ENCODE data around the genes BTG3 and APP.

GRCh38 chr21:17455331-17455756 is 57.5 kb upstream of the CXADR start:
- PRO-cap = no peak

GRCh38 chr21:17463296-17463776 is 49.5 kb upstream of the CXADR start:
- PRO-cap = no peak

- PRO-cap = no peak
Measured at GRCh38 chr21:17610680-17611835, 1.6 kb downstream of the BTG3 start.

DNA sequence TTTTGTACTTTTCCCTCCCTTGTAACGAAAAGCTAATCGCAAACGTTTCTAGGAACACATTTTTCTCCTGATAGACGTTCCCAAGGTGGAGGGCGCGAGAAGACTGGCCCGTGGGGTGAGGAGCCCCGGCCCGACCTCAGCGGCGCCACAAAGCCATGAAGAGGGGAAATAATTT is 978 bp downstream of the BTG3 start:
- PRO-cap = no peak

- PRO-cap = unidirectional peak, minus-strand start at chr21:17612720; bidirectional peak, plus-strand start at chr21:17613056, minus-strand start at chr21:17612942
Measured at GRCh38 chr21:17612397-17613209, at the start of gene BTG3. TSS of gene BTG3 (minus strand) at chr21:17612901.

DNA sequence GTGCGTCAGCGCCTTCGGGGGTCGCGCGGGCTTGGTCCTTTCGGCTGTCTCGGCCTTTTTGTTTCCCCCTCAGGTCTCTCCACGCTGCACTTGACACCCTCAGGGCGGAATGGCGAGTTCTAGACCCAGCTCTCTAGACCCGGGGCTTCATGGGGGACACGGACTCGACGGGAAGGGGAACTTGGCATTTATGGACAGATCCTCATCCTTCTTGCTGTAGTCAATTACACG is 424 bp upstream of the BTG3 start:
- PRO-cap = no peak

- PRO-cap = no peak
Measured at GRCh38 chr21:17781844-17782460, 37.2 kb downstream of the C21orf91 start.

GRCh38 chr21:17958425-17958723 is 139.2 kb upstream of the C21orf91 start:
- PRO-cap = no peak

GRCh38 chr21:21146543-21147573 is 148.6 kb downstream of the NCAM2 start:
- PRO-cap = no peak

GRCh38 chr21:23886835-23887269 is 1720.4 kb downstream of the MRPL39 start:
- PRO-cap = no peak

DNA sequence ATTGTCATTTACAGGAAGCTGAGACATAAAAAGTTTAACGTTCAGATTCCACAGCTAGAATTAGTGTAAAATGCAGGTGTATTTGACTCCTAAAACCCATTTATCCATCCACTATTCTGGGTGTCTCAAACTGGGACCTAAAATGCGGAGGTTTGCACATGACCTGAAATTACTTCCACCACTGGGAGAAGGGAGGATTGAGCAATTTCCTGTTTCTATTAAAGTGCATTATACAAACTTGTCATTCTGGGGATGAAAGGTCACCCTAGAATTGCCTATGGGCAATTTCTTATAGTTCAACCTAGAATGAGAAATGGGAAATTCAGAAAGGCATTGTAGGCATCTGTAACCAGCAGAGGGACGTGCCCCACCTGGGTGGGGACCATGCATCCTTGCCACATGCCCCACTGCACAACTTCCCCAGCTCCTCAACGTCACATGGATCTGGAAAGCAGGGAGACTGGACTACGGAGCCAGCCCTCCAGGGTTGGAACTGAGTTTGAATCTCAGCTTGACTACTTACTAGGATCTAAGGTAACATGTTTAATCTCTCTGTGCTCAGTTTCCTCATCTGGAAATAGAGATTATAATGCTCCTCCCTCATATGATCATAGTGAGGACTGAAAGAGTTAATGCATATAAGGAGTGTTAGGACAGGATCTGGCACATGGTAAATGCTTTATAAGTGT is 47.0 kb downstream of the MRPL39 start:
- PRO-cap = no peak

- PRO-cap = bidirectional peak, plus-strand start at chr21:25561930, minus-strand start at chr21:25561760; bidirectional peak, plus-strand start at chr21:25562131, minus-strand start at chr21:25561990
Measured at GRCh38 chr21:25561377-25562728, 45.4 kb downstream of the MRPL39 start.

- PRO-cap = no peak
Measured at GRCh38 chr21:25736109-25736685, 1.4 kb downstream of the GABPA start.

GRCh38 chr21:26021687-26022132 is 148.9 kb downstream of the APP start:
- PRO-cap = no peak

DNA sequence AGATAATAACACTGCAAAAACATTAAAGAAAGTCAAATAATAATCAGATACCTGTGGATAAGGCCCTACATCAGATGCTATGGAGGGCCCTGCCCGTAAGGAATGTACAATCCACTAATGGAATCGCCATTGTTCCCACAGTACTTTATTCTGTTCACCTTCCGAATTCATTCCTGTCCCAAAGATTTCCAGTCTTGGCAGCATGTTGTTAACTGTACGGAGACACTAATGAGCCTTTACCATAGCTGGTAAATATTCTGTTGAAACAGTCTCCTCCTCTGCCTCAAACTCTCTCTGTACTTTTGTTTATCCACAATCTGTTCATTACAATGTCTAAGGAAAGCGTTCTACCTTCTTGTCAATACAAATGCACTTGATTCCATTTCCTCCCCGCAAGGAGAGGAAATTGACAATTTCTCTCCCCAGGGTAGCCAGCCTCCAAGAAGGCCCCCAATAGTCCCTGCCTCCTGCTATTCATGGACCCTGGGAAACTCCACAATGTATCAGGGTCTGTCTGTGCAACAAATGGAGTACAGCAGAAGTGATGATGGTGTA is 56.6 kb downstream of the APP start:
- PRO-cap = no peak

DNA sequence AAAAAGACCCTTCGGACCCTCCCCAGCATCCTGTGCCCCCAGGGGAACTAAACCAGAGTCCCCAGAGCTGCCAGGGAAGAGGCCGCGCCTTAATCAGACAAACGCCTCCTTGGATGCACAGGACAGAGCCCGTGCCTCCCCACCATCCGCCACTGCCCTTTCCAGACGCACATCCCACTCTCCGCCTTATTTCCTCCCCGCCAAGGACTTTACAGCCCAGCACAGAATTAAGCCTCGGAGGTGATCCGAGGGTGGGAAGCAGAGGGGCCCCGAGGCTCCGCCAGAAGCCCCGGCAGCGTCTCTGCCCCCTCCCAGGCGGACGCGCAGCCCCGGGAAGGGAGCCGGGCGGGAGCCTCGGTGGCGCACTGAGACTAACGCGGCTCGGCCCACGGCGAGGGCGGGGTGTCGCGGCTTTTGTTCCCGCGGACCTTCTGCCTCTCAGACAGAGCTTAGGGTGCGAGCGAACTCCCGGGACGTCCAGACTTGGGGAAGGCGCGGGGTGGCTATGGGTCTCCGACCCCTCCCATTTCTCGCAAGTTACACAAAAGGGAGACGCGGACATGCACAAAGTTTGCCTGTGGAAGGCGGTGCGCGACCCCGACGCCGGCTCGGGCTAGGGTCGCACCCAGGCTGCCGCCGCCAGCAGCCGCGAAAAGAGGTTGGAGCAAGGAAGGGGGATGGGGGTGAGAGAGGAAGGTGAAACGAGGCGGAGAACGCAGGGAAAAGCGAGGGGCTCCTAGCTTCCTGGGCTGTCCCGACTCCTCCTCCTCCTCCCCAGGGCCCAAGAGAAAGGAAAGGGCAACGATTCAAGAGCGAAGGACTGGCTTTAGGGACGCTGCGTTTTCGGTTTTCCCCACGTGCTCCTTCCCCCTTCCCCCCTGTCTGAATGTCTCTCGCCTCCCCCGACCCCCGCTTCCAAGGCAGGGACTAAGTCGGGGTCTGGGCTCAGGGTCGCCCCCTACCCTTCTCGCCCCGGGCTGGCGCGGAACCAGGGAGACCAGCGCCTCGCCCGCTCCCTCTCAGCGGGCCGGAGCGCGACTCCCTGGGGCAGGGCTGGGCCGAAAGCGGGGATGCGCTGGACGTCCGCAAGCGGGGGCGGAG is 879 bp downstream of the APP start:
- PRO-cap = unidirectional peak, plus-strand start at position 445 of the sequence; bidirectional peak, plus-strand start at position 812 of the sequence, minus-strand start at position 756 of the sequence

- PRO-cap = unidirectional peak, minus-strand start at chr21:26170767; unidirectional peak, plus-strand start at chr21:26171145
Measured at GRCh38 chr21:26170442-26171491, at the start of gene APP. TSS of gene APP (minus strand) at chr21:26170770.

DNA sequence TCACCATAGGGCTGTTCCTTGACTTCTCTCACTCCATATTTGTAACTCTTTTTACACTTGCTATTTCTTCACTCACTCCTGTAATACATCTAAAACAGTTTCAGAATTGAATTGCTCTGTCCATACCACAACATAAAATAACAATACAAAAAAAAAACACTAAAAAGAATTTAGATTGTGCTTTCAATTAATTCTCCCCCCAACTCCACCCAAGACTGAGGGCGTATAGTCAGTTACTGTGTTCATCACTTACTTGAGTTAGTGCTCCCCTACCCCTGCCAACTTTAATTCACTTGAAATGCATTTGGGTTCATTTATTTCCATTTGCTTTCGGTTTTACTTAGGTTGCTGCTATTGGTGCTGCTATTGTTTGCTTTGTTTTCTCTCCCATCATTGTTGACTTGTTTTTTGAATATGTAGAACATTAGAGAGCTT is 10.6 kb upstream of the CYYR1 start:
- PRO-cap = no peak

DNA sequence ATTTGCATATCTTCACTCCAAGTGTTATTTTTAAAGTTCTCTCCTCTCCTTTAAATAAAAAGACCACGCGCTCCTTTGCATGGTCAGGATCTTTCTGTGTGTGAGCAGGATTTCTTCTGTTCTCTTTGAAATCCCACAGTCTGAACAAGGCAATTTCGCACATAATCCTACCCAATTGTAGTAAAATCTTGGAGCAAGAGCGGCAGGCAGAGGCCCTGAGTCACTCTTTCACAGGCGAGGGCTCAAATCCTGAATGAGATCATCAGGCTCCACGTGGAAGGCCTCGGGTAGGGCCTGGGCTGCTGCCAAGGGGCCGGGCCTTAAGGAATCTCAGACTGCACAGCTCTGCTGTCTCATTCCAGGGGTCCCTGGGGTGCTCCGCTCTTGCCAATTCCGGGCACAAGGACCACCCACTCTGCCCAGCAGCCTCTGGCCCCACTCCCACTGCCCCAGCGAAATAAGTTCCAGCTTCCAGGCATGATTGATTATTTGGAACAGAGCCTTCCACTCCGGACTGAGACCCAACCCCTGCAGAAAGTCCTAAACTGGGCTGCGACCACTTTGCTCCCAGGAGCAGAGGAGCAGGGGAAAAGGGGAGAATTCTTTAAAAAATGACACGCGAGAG is 2.3 kb downstream of the ADAMTS1 start:
- PRO-cap = bidirectional peak, plus-strand start at position 323 of the sequence, minus-strand start at position 230 of the sequence

GRCh38 chr21:26846399-26846964 is 1.3 kb upstream of the ADAMTS1 start:
- PRO-cap = bidirectional peak, plus-strand start at chr21:26846590, minus-strand start at chr21:26846507; unidirectional peak, minus-strand start at chr21:26846642